Left common carotid artery plus branches (tissue), 1 donor: ENCODE measurements around a stretch of chr18.

GRCh38 chr18:74541566-74542661, 7.6 kb downstream of the CNDP1 start:
- PRO-cap = no peak

DNA sequence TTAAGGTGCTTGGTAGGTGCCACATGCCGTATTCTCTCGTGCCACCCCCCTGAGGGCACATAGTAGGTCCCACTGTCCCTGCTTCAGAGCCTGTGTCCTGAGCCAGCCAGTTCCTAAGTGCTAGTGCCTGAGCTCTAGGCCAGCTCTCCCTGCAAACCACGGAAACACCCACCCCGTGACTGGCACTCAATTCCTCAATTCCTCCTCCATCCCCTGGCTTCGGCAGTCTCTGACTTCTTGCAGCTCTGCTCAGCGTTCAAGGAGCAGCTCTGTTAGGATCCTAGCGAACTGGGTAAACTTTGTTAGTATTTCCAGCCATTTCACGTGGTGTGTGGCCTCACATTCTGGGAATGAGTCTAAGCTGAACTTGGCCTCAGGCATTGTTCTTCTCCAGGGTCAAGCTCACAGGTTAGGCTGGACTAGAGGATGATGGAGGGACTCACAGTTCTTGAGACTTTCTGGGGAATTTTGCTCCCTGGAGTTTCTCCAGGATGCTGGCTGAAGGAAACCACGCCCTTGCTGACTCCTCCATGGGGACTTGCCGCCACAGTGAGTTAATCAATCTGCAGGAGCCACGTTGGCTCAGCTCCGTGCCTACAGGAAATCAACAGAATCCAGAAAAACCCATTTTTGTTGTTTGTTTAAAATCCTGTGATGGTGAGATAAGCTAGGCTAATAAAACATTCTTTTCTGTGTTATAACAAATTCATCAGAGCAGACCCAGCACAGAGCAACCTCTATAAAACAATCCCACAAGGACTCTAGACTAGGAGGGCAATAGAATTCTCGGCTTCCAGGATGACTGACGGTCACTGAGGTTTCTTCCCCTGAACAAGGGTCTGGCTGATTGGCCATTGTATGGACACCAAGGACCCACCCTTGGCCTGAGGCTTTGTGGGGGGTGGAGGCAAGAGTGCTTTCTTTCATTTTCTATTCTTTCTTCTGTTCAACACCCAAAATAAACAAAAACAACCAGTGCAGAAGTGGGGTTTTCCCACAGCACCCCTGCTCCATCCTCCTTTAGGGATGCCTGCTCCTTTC, 12.5 kb downstream of the CNDP1 start:
- PRO-cap = no peak

DNA sequence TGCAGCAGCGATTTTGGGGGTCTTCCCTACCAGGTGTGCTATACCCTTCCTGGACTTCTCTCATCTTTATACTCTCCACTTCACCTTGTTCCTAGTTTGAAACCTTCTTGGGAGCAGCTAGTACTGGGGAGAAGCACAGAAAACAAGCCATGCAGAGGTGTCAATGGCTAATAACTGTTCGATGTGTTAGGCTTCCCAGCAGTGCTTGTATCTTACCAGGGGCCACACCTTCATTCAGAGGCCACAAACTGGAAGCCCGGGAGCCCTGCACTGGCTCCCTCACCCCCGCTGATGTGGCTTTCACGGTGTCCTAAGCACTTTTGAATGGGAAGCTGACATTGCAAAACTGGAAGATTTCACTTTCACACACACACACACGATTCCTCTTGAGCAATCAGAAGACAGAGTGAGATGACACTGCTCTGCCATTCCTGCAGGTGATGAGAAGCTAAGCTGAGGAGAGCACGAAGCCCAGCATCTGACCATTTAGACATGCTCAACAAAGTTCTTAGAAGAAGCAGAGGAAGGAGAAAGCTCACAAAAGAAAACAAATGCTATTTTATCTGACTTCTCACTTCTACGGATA, 8.7 kb upstream of the ZNF407 start:
- PRO-cap = no peak

GRCh38 chr18:74861954-74862493, 264.4 kb downstream of the ZNF407 start:
- PRO-cap = no peak

GRCh38 chr18:75286409-75286744, 75.8 kb downstream of the TSHZ1 start:
- PRO-cap = no peak

GRCh38 chr18:75350429-75350979, 77.0 kb downstream of the SMIM21 start:
- PRO-cap = no peak

GRCh38 chr18:75638281-75639305, 211.1 kb upstream of the SMIM21 start:
- PRO-cap = no peak

DNA sequence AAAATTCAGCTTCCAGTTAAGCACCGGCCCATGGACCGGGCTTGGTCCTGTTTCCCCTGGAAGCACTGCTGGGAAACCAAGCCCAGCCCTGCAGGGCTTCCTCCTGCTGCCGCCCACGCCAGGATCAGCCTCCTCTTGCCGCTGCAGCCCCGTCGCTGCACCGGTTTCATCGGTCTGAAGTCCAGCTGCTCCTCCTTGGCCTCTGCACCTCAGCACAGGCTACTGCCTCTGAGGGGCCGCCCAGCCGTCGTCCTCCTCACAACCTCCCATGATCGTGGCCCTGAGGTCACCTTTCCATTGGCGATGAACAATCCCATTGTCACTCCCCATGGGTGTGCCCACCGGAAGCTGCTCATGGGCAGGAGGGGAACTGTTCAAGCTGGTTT, 64.2 kb upstream of the ZNF516 start:
- PRO-cap = no peak

- PRO-cap = no peak
These were observed 125.3 kb upstream of the ZNF516 start for GRCh38 chr18:76620147-76620985.

- PRO-cap = no peak
These were observed 126.5 kb upstream of the ZNF516 start for GRCh38 chr18:76621116-76622338.

DNA sequence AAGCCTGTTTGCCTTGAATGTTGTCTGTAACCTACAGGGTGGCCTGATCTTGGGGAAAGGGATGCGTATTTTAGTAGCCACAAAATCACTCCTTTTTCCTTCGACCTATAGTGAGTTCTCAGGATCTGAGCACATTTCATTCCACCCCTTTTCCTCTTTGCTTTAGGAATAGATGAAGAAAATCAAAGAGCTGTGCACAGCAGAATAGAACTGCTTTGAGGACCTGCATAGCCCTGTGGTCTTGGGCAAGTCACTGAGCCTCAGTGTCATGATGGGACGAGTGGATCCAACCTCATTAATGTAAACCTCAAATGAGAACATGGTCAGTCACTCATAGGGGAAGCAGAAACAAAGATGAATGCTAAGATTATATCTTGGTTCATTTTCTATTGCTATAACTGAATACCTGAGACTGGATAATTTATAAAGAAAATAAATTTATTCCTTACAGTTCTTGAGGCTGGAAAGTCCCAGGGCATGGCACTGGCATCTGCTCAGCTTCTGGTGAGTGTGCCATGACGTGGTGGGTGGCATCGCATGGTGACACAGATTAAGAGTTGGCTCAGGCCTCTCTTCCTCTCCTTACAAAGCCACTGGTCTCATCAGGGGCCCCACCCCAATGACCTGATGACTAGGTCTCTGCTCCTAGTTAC, 67.7 kb downstream of the MBP start:
- PRO-cap = no peak

DNA sequence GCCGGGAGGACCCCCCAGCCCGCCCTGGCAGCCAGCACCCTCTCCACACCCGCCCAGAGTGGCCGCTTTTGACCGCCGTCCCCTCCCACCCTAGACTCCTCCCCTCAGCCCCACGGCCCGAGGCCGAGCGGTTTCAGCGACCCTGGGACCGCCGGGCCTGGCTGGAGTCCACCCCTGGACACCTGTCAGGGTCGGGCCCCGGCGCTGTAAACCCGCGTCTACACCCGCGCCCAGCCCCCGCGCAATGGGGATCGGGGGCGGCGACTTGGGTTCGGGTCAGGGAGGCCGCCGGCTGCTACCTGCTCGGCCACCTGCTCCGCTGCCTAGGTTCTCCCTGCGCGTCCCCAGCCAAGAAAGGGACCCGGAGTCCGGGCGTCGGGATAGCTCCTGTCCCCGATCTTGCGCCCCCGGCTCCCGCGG, 515 bp downstream of the MBP start:
- PRO-cap = bidirectional peak, plus-strand start at position 107 of the sequence, minus-strand start at position 92 of the sequence

- PRO-cap = no peak
These were observed 604.2 kb downstream of the GALR1 start for GRCh38 chr18:77853864-77854193.

- PRO-cap = no peak
These were observed 149.3 kb upstream of the NFATC1 start for GRCh38 chr18:79246196-79247100.

DNA sequence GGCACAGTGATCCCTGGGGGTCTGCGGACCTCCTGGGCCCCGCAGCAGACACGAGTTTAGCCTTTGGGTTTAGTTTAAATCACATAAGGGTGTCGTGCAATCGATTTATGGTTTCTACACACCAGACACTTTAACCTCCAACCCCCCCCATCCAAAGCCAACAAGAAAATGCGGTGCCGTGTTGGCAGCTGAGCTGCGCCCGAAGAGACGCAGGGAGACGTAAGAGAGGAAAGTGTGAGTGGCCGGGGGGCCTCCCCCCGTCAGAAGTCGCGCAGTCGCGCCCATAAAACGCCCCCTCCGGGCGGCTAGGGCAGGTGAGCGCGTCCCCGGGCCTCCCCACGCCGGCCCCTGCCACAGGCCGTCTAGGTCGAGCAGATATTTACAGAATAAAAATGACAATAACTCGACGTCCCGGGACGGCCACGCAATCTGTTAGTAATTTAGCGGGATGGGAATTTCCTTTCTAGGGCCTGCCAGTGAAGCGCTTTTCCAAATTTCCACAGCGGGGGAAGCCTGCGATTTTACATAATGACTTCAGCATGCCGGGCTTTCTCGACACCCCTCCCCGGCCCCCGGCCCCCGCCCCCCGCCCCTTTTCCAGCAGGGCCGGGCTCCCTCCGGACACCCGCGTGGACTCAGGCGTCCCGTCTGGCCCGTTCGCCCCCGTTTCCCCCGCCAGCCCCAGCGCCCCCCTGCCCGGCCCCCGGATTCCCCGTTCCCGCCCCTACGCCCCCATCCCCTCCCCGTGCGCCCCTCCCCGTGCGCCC, 729 bp upstream of the NFATC1 start:
- PRO-cap = bidirectional peak, plus-strand start at position 313 of the sequence, minus-strand start at position 364 of the sequence

GRCh38 chr18:79405525-79406188, 9.9 kb downstream of the NFATC1 start:
- PRO-cap = no peak

DNA sequence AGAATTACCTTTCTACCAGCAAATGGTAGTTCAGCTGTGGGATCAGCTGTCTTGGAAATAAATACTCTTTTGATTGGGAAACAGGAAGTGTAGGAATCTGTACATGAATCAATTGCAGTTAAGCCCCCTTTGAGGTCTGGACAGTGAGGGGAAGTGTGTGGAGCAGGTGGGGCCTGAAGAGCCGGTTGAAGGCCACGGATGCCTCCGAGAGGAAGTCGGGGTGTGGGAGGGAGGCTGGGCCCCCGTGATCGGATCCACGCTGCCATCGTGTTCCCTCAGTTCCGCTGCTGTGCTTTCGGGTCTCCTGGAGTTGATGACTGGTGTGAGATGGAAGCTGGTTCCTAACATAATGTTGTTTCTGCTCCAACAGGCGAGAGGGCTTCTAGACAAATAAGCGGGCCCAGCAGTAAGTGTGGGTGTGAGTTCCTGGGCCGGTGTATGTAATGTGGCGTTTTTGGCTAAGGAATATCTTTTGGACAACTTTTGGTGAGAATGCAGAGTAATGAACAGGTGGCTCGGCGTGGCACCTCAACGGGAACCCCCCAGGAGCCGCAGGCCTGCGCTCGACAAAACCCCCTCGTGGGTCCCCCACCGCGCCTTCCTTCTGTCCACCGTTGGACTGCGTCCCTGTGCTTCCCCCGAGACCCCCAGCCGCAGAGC, 10.6 kb downstream of the NFATC1 start:
- PRO-cap = no peak

GRCh38 chr18:79524204-79525176, 128.8 kb downstream of the NFATC1 start:
- PRO-cap = no peak

- PRO-cap = no peak
These were observed 5.5 kb upstream of the KCNG2 start for GRCh38 chr18:79792081-79792720.

GRCh38 chr18:79856598-79856945, 58.8 kb downstream of the KCNG2 start:
- PRO-cap = no peak